Cardiac septum (tissue), 1 donor: ENCODE measurements around a stretch of chr1.

DNA sequence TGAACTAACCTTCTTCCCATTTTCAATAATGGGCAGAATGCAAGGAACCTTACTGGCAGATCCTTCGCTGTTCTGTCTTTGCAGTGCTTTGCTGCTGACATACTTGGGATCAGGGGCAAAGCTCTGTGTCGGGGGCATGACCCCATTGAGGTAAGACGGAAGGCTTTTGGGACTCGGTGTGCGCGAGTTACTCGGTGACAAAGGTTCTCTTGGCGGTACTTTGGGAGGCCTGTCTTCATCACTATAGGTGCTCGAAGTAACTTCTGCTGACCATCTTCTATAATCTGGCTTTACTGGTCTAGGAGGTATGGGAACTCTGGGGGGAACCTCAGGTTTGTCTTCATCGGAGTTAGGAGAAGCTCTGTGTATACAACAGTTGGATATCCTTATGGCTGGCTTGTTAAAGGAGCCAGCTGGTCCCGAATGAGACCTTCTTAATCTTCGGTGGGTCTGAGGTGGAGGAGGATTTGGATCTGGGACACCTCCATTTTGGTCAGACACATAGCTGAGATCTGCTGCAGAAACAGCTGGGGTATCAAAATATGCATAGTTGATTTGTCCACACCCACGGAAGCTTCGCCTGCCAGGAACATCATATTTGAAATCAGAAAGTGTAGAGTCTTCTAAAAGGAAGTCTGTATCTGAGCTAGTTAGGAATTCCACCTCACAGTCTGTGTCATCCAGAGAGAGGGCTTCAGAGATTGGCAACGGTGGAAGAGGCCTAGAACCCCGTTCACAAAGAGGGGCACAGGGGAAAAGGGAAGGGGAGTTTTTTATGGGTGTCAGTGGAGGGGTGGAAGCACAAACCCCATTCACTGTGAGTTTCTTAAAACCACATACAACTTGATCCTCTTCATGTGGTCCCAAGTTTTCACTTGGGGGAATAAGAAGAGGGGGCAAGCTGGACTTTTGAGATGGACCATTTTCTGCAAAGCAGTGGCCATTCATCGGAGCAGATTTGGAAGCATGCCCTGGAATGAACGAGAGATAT is 12.4 kb downstream of the ERRFI1 start:
- PRO-cap = no peak

DNA sequence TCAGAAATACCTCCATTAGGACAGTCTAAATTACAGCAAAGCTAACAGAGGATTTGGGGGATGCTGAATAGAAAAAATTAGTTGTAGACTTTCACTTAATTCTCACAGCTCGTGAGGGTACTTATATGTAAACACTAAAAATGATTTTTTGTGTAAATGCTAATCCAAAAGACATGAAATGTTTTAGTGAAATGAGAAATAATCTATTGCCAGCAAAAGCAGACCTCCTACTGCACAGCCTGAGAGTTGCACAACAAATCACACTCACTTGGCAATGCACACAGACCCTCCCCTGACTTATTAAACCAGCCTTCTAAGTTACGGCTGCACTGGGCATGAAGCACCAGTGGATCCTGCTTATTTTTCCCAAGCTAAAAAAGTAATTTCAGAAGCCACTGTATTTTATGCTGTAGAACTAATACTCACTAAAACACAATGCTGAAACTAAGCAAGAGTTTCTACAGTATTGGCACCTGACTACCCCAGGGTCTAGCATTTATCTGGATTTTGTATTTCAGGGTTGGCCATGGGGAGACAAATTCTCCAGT is 10.3 kb downstream of the ERRFI1 start:
- PRO-cap = no peak

GRCh38 chr1:8024326-8024767 is 1.8 kb downstream of the ERRFI1 start:
- PRO-cap = no peak

DNA sequence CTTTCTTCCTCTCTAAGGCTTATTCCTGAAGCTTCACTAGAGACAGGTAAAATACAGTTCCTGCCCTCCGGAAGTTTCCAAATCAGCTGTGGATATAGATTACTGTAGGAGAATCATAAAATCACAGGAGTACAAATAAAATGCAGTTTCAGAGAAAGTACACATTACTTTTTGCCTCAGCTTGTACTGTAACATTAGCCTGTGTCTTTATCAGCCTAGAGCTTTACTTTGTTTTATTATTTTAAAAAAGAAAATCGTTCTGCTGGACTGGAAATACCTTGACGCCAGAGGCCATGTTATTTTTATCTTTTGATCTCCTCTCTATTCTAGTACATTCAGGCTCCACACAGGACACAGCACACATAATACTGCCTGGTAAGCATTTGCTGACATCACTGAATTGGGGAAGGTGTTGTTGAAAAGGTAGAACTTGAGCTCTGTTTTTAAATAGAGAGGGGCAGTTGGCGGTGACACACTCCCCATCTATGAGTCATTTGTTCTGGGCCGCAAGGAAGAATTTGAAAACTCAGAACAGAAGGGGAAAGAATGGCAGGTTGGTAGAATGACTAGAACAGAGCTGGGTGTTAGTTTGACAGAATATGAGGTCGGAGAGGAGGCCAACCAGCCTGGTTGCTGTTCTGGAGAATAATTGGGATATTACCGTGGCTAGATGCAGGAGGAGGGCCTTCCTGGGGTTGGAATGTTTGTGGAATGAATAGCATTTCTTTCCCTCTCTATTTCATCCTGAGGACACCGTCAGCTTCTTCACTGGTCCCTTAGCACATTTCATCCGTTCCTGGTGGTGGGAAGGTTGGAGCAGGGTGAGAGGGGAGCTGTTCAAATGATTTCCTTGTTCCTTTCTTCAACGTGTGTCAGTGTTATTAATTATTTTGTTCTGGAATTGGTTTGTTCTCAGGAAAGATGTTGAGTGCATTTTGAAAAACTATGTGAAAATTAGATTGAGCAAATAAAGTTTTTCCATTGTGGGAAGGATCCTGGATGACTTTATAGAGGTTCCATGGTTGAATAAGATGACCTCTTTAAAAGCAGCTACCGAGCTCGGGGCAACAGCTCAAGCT is 52.1 kb upstream of the ERRFI1 start:
- PRO-cap = no peak

DNA sequence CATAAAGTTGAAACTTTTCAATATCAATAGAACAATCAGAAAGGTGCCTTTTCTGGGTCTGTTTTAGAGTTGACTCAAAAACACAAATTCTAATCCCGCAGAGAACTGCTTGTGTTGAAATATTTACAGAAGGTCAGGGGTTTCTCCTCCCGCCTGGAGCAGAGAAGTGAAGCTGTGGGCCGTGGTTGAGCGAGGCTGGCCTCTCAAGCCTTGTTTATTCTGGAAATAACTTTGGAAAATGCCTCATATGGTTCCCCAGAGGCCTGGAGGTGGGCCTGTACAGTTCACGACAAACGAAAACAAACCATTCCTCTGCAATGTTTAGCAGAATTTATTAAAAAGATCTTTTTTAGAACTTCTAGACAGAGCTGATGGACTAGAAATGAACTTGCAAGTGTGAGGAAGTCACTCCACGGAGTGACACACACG is 90.8 kb upstream of the ERRFI1 start:
- PRO-cap = no peak

DNA sequence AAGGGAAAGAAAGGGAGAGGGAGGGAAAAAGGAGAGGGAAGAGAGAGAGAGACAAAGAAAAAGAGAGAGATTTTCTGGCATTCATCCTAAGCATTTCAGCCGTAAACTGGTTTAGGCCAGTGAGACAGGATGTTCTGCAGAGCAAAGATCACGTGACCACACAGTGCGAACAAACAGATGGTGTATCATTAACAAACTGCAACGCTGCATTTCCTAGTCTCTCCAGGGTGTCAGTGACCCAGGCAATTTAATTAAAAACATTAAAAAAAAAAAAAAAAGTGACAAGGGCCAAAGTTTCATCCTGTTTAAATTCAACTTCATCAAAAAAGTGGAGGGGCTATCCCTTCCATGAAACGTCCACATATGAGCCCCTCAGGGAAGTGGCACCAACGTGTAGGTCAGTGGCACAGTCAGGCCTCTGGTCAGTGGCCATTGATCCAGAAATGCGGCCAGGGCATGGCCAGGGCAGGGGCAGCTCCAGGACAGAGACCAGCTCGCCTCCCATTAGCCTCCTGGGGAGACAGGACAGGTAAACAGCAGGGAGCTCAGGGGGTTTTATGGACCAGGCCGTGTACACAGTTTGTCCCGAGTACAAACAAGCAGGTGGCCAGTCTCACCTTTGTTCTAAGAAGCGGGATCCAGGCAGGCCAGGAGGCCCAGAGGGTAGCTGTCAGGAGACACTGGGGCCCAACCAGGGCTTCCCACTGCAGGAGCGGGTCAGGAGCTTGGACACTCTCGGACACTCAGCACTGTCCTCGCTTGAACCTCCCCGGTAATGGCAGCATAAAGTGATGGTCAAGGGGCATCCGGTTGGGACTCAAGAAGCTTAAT is 143.9 kb upstream of the ERRFI1 start:
- PRO-cap = no peak

GRCh38 chr1:8184226-8184651 is 133.7 kb upstream of the SLC45A1 start:
- PRO-cap = no peak

- PRO-cap = bidirectional peak, plus-strand start at chr1:8202349, minus-strand start at chr1:8202198
Observed at GRCh38 chr1:8202125-8202943, 115.6 kb upstream of the SLC45A1 start.

- PRO-cap = no peak
Observed at GRCh38 chr1:8352386-8352876, 34.5 kb downstream of the SLC45A1 start.

DNA sequence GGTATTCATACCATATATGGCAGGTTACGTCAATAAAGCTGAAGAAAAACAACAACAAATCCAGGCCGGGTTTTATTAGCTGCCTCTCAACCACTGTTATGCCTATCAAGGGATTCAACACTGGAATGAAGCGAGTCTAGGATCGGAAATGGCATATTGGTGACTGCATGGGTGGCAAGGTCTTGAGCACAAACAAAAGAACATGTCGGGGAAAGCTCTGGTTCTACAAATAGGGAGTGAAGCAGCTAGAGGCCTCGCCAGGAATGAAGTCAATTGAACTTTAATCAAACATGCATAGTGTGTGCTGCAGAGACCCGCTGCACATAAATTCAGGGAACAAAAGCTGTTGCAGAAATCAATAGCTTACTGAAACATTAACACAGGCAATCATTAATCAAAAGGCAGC is 52.6 kb downstream of the SLC45A1 start:
- PRO-cap = no peak

DNA sequence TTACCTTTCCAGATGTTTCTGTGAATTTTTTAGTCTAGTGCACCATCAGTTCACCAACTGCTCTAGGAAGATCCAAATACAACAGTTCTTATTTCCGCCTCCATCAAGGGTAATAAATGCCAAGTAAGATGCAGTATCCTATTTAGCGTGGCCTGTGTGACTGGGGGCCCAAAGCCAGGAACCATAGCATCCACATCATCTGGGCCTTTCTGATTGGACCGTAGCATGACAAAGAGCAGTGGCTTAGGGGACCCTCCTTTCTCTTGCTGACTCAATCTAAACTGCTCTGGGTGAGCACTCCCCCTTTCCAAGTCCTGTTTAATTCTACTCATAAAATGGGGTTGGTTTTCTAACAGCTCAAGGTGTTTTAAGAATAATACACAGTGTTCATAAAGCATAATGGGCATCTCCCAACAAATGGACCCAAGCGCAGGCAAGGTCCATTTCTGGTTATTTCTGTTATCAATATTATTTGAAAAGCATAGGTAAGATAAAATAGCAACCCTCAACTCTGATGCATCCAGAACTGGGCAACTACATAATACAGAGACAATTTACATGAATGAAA is 75.4 kb downstream of the SLC45A1 start:
- PRO-cap = no peak

- PRO-cap = no peak
Observed at GRCh38 chr1:8400084-8400881, 82.4 kb downstream of the SLC45A1 start.

GRCh38 chr1:8411964-8412540 is 94.1 kb downstream of the SLC45A1 start:
- PRO-cap = bidirectional peak, plus-strand start at chr1:8412432, minus-strand start at chr1:8412319

- PRO-cap = bidirectional peak, plus-strand start at chr1:8421983, minus-strand start at chr1:8421929
Observed at GRCh38 chr1:8421651-8422164, 103.8 kb downstream of the SLC45A1 start.

- PRO-cap = bidirectional peak, plus-strand start at chr1:8422903, minus-strand start at chr1:8422809; bidirectional peak, plus-strand start at chr1:8423068, minus-strand start at chr1:8422972
Observed at GRCh38 chr1:8422298-8423263, 104.7 kb downstream of the SLC45A1 start.

GRCh38 chr1:8455583-8456164 is 137.8 kb downstream of the SLC45A1 start:
- PRO-cap = no peak

- PRO-cap = no peak
Observed at GRCh38 chr1:8509906-8510576, 192.1 kb downstream of the SLC45A1 start.

GRCh38 chr1:8620525-8621235 is 196.8 kb downstream of the RERE start:
- PRO-cap = no peak

- PRO-cap = no peak
Observed at GRCh38 chr1:8626360-8626959, 191.0 kb downstream of the RERE start.

GRCh38 chr1:8655769-8656675 is 161.4 kb downstream of the RERE start:
- PRO-cap = no peak